Metastatic Liver Carcinoma in the Lung (tissue), 2 donors: Measurements from ENCODE around the genes VSIG4, OTUD6A and IGBP1.

DNA sequence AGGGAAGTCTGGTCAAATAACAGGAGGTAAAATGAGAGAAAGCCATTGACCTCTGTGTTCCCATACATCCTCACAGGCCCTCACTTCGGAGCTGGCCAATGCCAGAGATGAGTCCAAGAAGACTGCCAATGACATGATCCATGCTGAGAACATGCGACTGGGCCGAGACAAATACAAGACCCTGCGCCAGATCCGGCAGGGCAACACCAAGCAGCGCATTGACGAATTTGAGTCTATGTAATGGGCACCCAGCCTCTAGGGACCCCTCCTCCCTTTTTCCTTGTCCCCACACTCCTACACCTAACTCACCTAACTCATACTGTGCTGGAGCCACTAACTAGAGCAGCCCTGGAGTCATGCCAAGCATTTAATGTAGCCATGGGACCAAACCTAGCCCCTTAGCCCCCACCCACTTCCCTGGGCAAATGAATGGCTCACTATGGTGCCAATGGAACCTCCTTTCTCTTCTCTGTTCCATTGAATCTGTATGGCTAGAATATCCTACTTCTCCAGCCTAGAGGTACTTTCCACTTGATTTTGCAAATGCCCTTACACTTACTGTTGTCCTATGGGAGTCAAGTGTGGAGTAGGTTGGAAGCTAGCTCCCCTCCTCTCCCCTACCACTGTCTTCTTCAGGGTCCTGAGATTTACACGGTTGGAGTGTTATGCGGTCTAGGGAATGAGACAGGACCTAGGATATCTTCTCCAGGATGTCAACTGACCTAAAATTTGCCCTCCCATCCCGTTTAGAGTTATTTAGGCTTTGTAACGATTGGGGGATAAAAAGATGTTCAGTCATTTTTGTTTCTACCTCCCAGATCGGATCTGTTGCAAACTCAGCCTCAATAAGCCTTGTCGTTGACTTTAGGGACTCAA, 72.4 kb downstream of the MSN start:
- PRO-cap, 2 experiments: no peak in any of the 2 experiments

DNA sequence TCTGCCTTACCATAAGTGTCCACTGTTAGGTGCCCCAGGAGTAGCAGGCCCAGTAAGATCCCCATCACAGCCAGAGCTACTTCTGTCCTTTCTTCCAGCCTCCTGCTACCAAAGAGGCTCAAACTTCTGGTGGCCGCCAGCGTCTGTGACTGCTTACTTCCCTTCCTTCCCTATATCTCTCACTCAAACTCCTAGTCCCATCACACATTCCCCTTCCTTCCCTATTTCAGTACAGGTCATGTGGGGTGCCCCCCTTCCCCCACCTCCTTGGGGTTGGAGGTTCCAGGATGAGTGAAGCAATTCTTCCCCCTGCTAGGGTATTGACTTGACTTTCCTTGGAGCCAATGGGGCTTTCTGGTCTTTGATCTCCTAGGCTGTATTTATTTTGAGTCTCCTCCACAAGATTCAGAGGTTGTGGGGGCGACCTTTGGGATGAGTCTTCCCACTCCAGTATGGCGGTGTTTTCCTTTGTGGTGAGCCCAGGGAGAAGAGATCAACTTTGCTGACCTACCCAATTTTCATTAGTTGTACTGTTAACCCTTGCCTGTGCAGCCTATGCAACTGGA, at the start of gene VSIG4:
VSIG4 (minus strand) TSS at position 147 of the 566 bp plus-strand sequence.
- PRO-cap, 2 experiments: peak in 2 of 2 experiments; most common minus-strand start position 147 of the sequence (in 2)

DNA sequence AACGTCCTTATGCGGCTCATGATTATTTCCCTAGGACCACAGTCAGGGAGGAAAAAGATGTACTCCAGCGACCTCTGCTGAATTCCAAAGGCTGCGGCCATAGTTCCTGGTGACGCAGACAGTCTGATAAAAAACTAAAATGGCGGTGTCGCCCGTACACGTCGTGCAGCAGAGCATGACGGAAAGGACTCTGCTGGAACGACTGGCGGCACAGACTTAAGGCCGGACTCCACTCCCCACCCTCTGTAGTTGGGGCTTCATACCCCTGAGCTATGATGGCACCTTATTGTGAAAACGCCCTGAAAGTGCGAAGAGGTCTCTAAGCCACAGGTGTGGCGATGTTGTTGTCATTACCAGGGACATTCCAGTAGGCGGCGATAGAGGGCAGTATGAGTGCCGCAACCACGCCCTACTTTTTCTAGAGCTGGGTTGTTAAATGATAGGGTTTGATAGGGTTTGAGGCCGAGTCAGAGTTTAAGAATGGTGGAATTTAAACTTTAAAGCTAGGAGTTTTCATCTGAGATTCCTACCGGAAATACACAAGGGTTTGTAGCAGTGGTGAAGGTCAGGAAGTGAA, 90.0 kb upstream of the EDA2R start:
- PRO-cap, 2 experiments: no peak in any of the 2 experiments

DNA sequence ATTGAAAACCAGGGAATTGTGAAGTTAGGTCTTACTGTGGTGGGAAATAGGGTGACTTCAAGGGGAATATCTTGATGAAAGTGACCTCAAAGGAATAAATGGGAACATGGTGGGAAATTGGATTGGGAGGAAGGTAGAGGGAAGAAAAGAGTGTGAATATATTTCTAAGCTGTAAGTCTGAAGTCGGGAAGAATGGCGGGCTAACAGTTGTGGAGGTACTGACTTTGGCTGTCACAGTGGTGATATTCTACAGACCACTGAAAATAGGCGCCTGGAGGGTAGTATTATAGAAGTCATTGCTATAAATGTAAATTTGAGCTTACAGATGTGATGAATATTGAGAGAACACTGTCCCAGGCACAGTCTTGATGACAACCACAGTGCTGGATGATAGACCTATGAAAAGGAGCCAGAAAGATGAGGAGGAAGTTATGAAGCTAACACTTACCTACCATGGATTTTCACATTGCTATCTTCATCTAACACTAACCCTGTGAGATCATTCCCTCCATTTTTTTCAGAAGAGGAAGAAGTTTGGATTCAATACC, 39.9 kb downstream of the YIPF6 start:
- PRO-cap, 2 experiments: no peak in any of the 2 experiments

GRCh38 chrX:68665505-68665940, 18.1 kb downstream of the STARD8 start:
- PRO-cap, 2 experiments: peak in 1 of 2 experiments; most common plus-strand start chrX:68665763 (in 1)

GRCh38 chrX:68666283-68666754, 18.9 kb downstream of the STARD8 start:
- PRO-cap, 2 experiments: peak in 1 of 2 experiments; most common minus-strand start chrX:68666604 (in 1)

GRCh38 chrX:68686479-68687196, 39.2 kb downstream of the STARD8 start:
- PRO-cap, 2 experiments: peak in 2 of 2 experiments; most common minus-strand start chrX:68686775 (in 2)

DNA sequence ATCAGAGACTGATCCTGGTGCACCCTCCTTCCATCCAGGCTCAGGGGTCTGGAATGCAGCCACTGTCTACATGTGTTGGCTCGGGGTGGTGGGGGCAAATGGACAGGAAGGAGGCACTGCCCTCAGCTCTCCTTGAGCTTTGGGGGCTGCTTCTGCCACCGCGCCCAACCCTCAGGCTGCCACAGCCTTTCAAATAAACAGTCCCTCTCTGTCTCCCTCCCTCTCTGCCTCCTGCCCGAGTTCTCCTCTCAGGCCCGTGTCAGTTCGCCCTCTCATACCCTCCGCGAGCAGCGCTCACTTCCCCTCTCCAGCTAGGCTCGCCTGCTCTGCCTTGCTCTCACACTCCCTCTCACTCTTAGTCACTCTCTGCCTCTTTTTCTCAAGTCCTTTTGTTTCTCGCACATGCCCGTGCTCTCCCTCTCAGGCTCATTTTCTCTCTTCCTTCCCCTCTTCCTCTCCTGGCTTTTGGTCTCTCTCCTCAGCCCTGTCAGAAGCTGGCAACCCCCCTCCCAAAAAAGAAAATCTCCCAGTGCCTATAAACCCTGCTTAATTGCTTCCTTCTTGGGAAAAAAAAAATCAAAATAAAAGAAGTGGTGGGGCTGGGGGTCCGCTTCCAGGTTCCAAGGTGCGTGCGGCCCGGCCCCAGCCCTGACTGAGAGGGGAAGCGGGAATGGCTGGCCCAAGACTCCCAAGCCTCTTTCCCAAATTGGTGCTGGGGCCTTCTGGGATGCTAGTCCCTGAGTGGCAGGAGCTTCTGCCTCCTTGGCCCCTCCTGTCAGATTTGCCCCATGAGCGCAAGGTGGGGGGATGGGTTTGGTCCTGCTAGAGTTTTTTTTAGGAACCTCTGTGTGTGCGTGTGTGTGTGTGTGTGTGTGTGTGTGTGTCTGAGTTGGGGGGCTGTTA, 3.4 kb downstream of the EFNB1 start:
- PRO-cap, 2 experiments: peak in 1 of 2 experiments; most common minus-strand start position 247 of the sequence (in 1)

DNA sequence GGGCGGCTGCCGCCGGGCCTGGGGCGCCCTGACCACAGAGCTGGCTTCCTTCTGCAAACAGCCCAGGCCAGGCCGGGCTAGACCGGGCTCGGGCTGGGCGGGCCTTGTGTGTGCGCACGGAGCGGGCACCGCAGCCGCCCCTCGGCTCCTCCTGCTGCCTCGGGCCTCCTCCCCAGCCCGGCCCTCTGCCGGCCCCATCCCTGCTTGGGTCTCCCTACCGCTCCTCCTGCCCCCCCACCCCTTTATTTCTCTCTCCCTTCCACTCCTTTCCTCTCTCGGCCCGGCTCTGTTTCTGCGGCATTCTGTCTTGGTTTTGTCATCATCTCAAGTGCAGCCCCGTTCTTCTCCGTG, 83.4 kb downstream of the EFNB1 start:
- PRO-cap, 2 experiments: no peak in any of the 2 experiments

DNA sequence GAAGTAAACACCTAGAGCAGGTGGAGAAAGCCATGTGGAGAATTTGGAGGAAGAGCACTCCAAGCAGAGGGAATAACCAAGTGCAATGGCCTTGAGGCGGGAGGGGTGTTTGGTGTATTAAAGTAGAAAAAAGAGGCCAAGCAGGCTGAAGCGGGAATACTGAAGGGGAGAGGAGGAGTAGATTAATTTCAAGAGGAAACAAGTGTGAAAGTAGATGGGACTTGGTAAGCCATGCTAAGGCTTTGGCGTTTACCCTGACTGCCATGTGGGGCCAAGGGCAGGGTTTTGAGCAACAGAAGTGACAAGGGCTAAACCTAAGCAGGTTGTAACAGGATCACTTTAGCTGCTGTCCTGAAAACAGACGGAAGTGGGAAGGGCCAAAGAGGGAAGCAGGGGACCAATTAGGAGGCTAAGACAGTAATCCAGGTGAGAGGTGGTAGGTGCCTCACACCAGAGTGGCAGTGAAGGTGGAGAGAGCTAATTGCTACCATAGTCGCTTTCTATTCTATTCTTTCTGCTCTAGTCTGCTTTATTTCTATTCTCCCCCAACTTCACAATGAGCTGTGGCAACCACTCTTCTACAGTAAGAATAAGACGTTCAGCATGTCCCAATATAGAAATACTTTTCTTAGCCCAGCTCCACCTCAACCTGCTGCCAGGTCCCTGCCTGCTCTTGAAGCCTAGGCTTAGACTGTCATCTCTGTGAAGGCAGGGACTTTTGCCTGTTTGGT, 166.5 kb downstream of the PJA1 start:
- PRO-cap, 2 experiments: no peak in any of the 2 experiments

- PRO-cap, 2 experiments: no peak in any of the 2 experiments
Measured at GRCh38 chrX:69651236-69652210, 35.6 kb downstream of the EDA start.

DNA sequence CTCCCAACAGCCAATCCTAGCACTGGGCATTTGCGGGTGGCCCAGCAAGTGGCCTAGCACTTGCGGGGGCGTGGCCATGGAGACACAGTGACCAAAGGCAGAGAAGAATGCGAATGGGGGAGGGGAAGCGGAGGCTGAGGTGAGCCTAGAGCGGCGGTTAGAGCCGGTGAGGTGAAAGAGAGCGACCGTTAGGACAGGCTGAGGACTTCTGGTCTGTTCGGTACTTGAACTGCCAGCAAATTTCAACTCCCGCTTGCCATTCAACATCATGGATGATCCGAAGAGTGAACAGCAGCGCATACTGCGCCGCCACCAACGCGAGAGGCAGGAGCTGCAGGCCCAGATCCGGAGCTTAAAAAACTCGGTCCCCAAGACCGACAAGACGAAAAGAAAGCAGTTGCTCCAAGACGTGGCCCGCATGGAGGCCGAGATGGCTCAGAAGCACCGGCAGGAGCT, at the start of gene OTUD6A:
OTUD6A (plus strand) TSS at position 201 of the 456 bp plus-strand sequence.
- PRO-cap, 2 experiments: no peak in any of the 2 experiments

- PRO-cap, 2 experiments: peak in 2 of 2 experiments; most common plus-strand start chrX:70133460 (in 1); most common minus-strand start chrX:70133350 (in 1)
Measured at GRCh38 chrX:70132955-70133569, at the start of gene IGBP1. TSS of gene IGBP1 (plus strand) at chrX:70133447.

DNA sequence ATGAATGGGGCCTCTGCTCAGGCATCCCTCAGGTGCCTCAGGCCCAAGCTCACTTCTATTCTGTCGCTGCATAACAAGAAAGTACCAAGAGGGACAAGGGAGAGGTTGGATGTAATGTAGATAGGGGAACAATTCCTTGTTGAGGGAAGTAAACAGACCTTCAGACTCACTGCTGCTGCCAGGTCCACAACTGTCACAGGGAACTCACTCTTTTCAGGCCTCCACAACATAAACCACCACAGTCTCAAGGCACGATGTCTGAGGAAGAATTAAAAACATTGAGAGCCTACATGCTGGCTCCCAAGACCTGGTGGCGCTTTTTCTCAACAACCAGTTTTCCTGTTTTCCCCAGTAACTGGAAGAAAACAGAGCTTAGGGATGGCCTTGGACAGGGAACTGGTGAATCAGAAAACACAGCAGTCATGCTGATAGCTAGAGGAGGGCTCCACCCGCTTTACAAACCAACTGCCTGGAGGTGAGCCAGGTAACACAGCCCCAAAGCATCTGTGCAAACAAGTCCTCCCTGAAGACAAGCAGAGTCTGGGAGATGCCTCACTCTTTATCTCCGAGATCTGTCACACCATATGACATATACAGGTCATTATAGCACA, 14.4 kb upstream of the AWAT1 start:
- PRO-cap, 2 experiments: no peak in any of the 2 experiments

DNA sequence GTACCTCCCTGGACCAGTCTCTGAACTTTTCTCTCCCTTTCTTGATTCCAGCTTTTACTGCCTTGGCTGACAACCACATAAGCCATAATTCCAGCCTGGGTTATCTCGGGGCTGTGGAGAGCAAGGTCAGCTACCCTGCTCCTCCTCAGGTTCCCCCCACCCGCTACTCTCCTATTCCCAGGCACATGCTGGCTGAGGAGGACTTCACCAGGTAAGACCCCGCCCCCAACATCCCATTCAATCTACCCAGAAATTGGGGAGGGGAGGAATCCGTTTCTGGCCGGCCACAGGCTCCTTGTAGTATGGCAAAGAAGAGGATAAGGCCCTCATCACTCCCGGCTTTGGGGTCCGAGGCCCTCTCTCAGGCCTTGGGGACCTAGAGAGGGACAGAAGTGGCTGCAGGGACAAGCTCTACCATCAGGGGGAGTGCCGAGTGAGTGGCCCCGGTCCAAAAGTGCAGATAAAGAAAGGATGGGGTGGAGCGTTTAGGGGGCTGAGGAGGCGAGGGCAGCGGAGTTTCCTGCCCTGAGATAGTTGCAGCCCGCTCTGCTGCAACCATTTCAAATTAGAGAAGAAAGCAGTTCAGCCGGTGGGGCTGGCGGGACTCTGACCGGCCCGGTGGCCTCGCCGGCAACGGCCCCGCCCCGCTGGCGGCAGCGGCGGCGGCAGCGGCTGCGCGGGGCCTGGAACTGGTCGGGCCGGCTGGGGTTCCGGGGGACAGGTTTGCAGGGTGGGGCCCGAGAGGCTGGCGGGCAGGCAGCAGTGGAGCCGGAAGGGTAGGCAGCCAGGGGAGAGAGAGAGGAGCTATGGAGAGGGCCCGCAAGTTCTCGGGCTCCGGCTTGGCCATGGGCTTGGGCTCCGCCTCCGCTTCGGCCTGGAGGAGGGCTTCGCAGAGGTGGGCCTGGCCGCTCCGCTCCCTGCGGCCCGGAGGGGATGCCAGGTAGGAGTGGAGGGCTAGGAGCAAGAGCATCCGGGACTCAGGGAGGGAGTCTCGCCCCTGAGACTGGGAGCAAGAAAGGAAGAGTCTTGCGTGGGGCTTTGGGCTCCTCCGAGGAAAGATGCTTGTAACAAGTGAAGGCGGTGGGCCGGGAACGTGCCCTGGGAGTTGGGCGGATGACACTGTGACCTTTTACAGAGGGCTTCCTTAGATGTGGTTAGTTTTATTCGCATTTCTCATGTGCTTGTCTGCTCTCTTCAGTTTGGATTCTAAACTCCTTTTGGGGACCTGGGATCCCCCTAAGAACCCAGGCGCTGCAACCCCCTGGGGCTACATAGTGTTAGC, 7.6 kb downstream of the DLG3 start:
- PRO-cap, 2 experiments: no peak in any of the 2 experiments

DNA sequence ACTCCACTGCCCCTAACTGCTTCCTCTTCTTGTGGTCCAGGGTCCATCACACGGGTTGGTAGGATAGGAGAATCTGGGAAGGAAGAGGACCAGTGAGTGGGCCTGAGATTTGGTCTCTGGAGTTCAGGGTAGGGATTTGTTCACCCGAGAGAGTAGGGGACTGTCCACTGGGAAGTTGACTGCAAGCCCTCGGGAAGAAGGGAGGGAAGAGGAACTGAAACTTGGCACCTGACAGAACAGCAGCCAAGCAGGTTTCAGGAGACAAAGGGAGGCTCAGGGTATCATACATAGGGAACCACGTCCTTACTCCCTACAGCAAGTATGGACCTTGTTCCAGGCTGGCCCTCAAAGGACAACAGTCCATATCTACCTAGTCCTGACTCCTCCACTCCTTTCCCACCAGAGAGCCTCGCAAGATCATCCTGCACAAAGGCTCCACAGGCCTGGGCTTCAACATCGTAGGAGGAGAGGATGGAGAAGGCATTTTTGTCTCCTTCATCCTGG, 8.7 kb downstream of the DLG3 start:
- PRO-cap, 2 experiments: no peak in any of the 2 experiments

DNA sequence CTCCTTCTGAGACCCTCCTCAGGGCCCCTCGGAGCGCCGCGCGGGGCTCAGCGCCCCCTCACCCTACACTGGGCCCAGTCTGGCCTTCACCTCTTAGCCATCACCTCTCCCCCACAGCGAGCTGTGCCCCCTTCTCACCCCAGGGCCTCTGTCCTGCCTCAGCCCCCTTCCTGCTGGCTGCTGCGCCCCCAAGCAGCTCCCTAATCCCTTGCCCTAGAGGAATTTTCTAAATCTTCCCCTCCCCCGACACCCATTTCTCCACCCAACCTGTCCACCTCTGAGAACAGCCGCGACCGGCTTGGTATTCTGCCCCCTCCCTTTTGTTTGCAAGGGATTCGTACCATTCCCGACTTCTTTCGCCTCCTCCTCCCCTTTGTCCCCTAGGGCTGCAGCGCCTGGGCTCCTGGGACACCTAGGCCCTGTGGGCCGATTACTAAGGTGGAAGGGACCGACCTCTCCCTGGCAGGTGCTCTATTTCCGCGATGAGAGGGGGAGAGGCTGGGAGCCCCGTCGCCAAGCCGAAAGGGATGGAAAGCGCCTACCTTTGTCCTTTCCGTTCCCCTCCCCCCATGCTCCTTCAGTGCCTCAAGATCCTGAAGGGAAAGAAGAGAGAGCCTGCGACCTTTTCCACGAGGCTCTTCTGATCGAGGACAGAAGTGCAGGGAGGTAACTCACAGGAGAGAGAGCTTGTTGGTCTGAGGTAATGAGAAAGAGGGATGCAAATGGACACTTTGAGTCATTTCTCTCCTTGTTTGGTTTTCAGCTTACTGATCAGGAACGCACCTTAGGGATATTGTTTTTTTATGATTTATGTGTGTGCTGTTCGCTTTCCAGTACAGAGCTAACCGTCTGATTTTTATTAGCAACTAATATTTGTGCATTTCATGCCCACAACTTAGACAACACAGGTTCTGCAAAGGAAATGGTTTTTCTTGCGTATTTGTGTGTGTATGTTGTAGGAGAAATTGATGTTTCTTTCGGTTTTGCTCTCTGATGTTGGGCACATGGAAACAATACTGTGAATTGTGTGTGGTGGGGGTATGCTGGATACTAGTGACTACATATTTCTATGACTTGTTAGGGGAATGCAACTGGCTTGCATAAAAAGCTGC, 11.1 kb downstream of the DLG3 start:
- PRO-cap, 2 experiments: no peak in any of the 2 experiments

- PRO-cap, 2 experiments: no peak in any of the 2 experiments
Measured at GRCh38 chrX:70500166-70500841, 55.7 kb downstream of the DLG3 start.

GRCh38 chrX:71060543-71060970, 7.6 kb downstream of the SNX12 start:
- PRO-cap, 2 experiments: no peak in any of the 2 experiments

DNA sequence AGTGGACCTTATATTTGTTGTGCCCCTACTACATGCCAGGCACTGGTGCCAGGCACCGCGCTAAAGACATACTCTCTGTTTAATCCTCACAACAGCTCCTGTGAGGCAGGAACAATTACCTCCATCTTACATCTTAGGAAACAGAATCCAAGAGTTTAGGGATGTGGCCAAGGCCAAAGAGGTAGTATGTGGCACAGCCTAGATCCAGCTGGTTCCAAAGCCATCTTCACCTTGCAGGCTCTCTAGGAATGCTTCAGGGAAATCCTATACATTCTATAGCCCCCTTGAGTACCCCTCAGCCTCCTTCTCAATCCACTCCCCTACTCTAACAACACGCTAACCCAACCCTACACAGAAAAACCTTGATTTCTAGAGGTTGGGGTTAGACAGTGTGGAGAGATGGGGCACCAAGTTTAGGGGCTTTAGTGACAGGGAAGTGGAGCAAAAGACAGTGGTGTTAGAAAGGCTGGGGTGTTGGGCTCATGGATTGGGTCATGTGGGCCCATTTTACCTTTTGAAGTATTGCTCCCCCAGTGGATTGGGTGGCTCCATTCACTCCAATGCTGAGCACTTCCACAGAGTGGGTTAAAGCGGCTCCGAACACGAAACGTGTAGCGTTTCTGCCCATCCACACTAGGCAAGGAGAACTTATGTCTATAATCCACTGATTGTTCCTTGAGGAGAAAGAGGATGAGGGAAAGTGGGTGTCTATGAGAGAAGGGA, 2.3 kb upstream of the CXorf65 start:
- PRO-cap, 2 experiments: no peak in any of the 2 experiments